Ureter (tissue), 1 donor: ENCODE measurements around a stretch of chr3.

- PRO-cap, result no peak
Observed at GRCh38 chr3:57992549-57993384, 15.5 kb upstream of the FLNB start.

DNA sequence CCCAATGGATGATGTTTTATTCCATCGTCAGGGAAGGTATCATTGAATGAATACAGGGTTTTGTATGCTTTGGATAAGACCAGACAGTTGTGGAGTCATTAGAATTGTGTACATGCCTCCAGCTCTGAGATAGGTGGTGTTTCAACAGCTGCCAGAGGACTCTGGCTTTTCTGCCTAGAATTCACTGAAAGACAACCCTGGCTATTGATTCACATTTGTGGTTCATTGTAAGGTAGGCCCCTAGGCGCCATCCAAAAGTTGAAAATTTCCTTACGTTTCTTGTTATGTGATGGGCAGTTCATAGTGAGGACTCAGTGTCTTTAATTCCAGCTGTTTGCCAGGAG lies 4.5 kb downstream of the FLNB start:
- PRO-cap, result no peak

- PRO-cap, result no peak
Observed at GRCh38 chr3:58027649-58028386, 19.6 kb downstream of the FLNB start.

DNA sequence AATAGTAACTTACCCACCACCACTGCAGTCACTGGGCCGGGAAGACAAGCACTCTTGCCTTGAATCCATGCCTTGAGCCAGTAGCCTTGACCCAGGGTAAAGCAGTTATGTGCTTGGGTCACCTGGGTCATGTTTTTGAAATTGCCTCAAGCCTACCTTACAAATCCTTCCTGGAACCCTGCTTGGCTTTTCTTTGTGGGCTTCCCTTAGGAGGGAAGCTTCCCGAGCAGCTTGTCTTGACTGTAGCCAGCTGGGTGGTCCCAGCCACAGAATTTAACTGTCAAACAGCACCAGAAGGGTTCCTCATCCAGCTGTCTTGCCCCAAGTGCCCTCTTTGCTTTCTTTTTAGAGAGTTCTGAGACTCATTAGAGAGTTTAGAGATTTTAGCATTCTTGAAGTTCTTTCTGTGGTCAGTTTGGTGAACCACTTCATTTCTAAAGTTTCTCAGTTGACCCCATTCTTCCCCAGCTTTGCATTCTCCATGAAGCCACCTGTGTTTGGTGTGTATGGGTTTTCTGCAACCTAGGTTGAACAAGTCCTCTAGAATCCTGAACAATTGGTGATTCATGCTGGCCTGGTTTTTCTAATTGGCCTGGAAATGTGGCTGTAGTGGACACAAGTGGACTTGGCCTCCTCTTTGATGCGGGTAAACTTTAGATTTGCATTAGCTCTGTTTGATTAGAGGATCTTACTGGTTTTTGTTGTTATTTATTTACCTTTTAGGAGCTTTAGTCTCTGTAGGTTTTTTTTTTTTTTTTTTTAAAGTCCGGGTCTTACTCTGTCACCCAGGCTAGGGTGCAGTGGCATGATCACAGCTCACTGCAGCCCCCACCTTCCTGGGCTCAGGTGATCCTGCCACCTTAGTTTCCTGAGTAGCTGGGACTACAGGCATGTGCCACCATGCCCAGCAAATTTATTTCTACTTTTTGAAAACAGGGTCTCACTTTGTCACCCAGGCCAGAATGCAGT lies 33.7 kb downstream of the FLNB start:
- PRO-cap, result no peak

GRCh38 chr3:58048915-58049922 lies 41.0 kb downstream of the FLNB start:
- PRO-cap, result no peak

DNA sequence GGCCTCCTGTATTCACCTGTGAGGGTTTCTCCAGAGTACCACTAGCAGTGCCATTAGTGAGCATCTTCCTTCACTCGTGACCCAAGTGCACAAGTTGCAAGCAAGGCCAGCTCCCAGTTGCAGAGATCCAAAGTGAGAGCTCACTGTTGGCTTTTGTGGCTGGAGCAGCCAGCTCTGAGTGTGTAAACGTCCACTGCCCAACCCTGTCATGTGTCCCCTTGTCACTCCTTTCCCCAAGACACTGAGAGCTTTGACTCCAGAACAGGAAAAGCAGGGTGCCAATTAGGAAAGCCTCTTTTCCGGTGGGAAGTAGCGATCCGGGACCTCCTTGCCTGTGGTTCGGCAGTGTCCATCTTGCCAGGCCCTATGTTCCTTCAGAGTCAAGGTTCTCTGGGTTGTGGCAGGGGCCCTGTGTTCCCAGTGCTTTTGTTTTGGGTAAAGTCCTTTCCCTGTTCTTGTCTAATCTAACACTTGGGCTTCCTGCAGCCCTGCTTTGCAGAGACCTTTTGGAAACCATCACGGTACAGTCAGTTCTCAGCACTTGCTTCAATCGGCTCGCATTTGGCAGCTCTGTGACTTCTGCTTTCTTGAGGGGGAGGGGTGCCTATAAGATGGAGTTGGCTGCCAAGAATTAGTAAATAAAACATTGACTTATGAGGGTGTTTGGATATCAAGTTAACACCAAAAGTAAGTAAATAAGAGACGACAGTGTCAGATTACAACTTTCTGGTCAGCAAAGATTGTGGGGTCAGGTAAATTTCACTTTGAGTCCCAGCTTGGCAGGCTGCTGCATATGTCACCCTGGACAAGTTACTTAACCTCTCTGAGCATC lies 90.5 kb downstream of the DNASE1L3 start:
- PRO-cap, result no peak

GRCh38 chr3:58420159-58420955 lies 13.3 kb downstream of the PDHB start:
- PRO-cap, result no peak

GRCh38 chr3:58526317-58527186 lies 10.4 kb downstream of the ACOX2 start:
- PRO-cap, result no peak

GRCh38 chr3:58617109-58617889 lies 40.1 kb upstream of the FAM107A start:
- PRO-cap, result unidirectional peak, minus-strand start at chr3:58617543

- PRO-cap, result no peak
Observed at GRCh38 chr3:59424655-59425252, 374.9 kb upstream of the CFAP20DC start.

DNA sequence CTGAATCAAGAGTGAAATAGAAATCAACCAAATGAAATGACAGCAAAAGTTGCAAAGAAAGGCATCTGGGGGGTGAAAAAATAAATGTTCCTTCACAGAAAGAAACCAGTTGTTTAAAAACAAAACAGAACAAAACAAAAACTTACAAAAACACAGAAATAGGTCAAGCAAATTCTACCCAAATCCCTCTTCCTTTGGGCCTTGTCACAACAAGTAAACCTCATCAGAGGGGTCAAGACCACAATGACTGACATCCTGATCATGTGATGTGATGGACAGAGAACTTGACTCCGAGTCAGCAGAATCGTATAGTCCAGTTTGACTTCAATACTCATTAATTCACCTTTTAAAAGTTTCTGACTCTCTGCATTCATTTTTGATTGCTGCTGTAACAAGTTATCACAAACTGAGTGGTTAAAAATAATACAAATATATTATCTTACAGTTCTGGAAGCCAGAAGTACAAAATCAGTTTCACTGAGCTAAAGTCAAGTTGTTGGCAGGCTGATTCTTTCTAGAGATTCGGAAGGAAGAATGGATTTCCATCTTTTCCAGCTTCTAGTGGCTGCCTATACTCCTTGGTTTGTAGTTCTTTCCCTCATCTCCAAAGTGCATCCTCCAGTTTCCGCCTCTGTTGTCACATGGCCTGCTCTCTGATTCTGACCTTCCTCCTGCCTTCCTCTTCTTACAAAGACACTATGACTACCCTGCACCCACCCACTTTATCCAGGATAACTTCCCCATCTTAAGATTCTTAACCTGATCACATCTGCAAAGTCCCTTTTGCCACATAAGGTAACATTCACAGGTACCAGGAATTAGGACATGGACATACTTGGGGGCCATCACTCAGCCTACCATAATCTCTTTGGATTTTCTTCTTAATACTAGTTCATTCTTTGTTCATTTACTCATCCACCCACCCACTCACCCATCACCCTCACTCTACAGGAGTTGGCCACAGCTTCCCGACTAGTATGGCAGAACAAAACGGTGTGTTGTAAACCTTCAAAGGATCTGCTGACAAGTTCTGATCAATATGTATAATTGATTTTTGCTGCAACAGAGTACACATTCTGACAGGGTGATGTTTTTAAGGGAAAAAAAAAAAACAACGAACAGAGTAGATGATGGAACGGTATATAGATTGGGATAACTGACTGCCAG lies 932.5 kb downstream of the FHIT start:
- PRO-cap, result no peak

DNA sequence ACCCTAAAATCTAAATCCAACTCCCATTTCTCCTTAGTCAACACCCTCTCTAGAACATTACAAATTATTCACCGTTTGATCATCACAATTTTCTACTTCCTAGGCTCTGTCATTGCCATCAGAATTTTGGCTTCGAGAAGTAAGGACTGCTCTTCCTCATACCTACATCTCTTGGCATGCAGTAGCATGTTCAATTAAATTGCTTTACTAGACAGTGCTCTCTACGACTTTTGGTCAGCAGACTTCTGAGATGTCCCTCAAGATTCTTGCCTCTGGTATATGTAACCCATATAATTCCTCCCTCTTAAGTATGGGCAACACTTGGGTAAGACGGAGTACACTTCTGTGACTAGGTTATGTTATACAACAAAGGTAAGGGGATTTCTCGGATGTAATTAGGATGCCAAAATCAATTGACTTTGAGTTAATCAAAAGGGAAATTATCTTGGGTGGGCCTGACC lies 824.6 kb downstream of the FHIT start:
- PRO-cap, result no peak

DNA sequence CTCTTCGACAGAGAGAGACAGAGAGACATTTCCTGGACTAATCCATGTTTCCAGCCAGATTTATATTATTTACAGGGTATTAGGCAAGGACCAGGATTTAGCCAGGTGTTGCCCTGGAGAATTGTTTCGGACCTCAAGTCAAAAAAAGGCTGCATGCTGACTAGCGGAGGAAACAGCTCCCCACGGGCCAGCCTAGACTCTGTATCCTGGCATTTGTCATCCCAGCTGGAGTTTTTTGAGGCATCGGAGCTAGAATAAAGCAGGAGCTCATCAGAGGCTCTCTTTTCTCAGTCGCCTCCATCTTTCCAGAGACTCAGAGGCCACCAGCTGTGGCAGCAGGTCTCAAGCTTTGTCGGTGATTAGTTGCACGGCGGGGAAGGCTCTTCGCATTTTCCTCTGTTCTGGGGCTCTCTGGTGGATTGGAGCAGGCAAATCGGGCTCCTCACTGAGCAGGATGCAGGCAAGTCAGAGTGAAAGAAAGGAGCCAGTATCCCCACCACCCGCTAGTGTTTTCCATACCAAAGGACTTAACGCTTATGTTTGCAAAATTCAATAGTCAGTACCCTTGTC lies 126.9 kb downstream of the PTPRG start:
- PRO-cap, result no peak

DNA sequence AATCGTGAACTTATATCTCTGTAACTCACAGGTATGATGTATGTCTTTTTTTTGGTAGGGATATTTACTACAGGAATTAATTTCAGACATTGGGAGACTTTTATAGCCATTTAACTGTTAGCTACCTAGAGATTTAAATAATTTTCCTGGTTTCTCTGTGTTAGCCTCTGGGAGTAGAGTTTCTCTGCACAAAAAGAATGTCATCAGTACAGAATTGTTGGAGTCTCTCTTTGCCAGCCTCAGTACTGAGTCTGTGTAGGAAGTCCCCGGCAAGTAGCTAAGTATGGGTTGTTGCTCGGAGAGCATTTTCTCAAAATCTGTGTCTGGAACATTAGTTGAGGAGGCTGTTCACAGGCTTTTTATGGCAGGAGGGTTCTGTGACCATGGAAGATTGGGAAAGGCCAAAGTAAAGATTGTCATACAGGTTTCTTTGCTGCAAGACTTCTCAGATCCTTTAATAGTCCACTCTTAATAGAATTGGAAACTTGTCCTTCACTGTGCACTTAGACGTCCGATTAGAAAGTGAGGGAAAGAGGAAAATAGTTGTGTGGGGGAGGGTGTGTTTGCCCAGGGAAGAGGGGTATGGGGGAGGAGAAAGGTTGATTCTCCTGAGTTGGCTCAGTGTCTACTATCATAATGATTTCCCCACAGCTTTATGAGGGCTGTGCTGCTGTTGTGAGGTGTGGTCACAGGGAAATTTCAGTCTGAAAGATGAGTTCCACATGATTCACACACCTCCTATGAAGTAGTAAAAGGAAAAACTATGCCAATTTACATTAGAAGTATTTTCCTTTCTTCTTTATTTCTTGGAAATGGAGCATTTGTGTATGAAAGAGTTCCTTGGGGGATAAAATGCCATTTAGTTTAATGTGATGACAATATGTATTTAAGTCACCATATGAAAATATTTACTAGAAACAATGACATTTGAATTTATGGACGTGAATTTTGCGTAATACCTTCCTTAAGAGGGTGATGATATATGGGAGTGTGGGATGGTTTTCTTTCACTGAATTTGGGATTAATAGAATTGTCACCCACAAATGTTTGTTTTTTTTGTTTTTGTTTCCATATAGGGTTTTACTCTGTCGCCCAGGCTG lies 207.2 kb downstream of the PTPRG start:
- PRO-cap, result no peak

DNA sequence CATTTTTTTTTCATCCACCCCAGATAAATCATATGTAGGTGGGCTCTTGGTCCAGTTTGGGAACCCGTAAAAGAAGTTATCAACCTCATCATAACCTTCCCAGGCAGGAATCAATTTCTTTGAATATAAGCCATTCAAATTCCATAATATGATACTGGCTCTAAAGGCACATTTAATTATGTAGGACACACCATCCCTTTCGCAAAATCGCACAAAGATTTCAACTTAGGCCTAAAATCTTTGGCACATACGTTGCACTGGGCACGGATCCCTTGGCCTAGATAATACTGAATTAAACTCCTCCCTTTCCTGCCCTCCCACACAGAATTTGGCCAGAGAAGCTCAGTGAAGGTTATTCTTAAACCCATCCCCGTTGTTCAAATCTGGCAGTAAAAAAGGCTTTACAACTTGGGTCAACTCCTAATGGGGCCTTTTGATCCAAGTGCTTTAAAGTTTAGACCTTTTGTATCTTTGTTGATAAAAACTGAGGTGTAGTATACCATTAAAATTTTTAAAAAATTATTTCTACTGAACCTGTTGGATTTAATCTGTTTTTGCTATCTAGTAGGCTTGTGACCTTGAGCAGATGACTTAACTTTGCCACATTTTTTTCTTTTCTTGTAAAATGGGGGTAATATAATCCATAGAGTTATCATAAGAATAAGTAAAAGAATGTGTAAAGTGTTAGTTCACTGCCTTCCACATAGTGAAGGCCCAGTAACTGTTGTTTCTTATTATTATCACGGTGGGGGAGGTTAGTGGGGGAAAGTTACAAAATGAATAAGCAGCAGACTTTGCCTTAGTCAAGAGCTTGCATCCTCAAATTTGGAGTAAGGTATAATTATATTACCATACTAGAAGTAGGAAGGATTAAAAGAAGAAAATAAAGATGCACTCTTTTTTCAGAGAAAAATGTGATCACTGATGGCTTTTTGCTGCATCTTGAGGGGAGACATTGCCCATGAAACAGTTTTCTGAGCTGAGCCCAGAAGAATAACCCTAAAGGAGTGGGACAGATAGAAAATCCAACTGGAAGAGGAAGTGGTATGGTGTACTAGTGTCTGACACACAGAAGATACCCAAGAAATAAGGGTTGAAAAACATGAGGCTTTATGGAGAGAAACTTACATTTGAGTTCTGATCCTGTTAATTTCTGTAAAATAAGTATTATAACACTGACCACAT lies 247.4 kb downstream of the PTPRG start:
- PRO-cap, result no peak

DNA sequence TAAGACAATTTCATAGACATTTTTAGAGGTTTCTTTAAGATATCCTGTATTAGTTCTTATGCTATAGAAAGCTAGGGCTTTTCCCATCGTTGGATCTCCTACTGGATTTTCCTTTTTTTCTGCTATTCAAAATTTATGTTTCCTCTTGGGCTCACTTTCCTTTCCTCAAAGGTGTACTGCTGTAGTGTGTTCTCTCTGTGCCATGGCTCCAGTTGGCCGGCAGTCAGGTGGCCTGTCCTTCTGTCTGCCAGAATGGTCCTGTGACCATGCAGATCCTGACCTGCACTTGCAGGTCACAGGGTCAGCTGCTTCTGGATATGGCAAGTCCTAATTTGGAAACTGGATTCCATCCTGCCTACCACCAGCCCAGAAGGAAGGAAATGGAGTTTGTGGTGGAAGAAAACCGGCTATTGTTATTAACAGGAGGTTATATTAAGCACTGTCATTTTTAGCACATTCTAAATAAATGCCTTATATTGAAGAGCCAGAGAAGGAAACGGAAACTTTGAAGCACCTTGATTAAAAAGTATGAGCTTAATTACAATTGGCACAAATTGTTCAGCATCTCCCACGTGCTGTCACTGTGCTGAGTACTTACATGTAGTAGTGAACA lies 362.7 kb downstream of the PTPRG start:
- PRO-cap, result no peak

DNA sequence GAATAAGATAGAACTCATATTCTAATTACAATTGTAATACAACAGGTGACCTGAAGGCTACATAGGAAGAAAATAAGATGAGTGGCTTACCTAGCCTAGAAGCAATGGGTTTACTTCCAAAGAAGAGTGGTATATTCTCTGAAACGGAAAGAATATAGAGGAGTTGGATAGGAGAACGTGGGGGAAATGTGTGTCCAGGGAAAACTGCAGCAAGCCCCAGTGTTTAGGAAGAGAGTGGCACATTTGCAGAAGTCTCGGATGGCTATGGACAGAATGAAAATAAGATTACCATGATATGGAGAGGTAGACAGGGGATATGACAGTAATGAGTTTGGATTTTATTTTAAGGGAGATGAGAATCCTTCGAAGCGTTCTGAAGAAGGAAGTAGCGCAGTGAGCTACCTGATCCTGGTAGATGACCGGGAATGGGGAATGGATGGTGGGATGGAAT lies 287.6 kb upstream of the C3orf14 start:
- PRO-cap, result no peak

DNA sequence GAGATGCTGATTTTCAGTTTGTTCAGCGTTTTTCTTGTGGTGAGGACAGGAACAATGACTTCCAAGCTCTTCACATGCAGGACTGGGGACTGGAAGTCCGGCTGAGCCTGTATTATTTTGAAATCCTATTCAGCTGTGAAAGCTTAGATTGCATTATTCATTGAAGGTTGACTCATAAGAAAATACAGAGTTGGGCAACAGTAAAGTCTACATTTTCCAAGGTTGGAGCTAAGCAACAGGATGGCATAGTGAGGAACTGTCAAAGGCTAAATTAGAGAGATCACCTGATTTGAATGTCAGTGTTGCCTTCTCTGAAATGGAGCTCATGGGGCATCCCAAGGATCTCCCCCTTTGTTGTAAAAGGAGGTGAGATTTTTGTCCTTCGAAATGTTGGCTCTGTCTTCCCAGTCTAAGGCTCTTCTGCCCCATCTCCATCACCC lies 231.0 kb upstream of the FEZF2 start:
- PRO-cap, result no peak

DNA sequence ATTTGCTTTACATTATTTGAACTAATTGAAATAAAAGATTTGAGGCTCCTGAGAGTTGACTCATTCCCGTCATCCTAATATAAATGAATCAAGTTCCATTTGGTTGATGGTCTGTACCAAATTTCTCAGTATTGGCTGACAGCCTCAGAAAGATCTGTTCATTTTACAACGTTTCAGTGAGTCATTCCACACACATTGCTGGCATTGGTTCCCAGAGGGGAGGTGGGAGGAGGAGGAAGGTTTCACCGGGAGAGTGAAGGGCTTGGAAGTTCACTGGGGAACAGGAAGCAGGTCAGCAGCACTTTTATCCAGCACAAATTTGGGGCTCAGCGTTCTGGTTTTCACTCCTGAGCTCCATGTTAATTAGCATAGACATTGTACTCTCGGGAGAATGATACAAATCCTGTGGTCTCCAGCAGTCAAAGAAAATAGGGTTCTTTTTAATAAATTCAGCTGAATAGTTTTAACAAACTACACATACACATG lies 176.8 kb upstream of the CADPS start:
- PRO-cap, result no peak

GRCh38 chr3:63136171-63136474 lies 142.0 kb upstream of the SYNPR start:
- PRO-cap, result no peak